Monocyte (primary cell): Measurements from ENCODE around the genes LTN1, KRTAP19-2, KRTAP22-2, KRTAP20-3, KRTAP21-3 and SOD1.

DNA sequence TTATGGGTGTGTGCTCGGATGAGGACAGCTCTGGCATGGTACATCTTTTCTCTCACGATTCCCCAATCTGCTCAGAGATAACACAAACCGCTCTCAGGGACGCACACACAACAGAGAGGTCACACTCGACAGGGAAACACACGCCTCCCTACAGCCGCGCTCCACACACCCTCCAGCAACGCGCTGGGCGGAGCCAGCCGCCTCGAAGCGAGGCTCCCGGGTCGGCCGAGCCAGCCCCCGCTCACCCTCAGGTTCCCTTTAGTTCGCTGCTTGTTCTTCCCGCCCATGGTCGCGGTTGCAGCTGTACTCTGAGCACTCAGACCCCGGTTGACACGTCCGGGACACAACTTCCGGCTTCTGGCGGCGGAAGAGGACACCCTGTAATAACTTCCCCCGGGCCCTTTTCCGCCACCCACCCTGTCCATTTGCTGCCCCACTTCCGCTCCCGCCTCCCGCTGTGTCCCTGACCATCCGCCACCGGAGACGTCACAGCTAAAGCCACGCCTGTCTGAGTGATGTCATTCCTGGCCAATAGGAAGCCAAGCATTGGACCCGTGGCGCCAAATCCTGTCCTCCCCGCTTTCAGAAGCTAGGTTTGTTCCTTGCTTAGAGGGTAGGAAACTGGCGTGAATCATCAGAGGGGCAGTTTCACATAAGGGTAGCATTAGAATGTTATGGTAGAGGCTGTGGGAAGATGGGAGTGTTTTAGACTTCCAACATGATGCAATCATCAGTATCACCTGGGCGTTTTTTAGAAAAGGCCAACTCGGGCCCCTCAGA is at the start of gene LTN1:
LTN1 (minus strand) TSS at position 359 of the 780 bp plus-strand sequence.
- PRO-cap, 2 experiments, result peak in 2 of 2 experiments; most common plus-strand start position 261 of the sequence (in 2); most common minus-strand start position 329 of the sequence (in 2)

DNA sequence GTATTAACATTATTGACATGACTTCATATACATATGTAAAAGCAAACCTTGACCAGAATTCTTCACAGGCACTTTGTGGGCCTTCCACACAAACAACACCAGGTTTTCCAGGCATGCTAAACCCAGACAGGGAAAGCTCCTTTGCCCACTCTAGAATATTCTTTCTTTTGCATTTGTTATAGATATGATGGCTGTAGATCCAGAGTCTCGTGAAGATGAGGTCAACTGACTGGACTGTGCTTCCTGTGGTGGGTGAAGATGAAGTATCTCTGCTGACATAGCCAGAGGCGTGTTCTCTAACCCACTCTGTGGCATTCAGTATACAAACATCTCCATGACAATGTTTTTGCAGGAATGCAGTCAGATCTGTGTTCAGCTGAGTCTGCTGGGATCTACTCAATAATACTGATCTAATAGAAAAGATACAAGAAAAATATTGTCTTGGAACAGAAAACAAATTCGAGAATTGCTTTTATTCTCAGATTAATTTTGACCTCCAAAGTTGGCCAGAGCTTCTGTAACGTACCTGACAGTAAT is 11.4 kb downstream of the RWDD2B start:
- PRO-cap, 2 experiments, result no peak in any of the 2 experiments

GRCh38 chr21:29025272-29025992 is 964 bp downstream of the USP16 start:
- PRO-cap, 2 experiments, result no peak in any of the 2 experiments

- PRO-cap, 2 experiments, result no peak in any of the 2 experiments
These were observed 34.0 kb downstream of the BACH1 start for GRCh38 chr21:29332500-29333343.

DNA sequence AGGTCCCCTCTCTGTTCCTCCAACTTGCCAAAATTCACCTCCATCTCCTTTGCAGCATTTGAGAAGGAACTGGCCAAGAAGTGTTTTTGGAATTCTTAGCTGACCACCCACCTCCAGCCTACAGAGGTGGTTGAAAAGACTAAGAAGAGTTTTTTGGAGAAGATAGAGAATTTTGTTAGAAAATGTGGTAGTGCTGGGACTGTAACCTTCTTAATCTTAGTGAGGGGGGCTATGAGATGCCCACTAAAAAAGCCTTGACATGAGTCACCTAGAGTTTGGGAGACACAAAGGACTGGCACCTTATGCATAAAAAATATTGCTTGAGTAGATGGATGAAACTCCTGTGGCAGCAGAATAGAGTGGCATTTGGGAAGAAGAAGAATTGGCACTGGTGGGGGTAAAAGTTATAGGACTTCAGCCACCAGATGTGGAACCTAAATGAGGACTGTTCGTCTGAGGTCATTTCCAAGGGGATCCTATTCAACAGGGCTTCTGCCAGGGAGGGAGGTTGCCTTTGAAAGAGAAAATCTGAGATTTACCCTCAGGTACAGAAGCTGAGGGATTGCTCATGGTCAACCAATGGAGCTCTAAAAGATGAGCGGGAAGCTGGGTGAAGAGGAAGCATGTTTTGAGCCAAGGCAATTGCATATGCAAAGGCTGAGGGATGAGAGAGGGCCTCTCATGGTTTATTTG is 54.9 kb downstream of the BACH1 start:
- PRO-cap, 2 experiments, result no peak in any of the 2 experiments

DNA sequence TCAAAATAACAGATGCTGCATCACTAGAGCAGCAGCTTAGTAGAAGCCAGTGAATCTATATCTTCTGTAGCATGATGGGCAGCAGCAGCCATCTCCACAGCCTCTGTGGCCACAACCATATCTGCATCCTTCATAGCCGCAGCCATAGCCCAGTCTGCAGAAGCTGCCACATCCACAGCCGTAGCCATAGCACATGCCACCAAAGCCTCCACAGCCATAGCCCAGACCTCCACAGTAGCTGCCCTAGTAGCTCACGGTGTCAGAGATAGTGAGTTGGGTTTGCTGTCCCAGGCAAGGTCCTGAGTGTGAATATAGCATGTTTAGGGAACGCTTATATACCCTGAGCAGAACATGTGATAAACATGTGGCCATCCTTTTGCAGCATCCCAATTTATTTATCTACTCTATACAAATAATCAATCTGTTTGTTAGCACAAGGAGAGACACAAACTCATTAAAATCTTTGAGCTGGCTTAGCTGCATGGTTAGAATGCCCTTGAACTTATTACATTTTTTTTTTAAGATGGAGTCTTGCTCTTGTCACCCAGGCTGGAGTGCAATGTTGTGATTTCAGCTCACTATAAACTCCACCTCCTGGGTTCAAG is at the start of gene KRTAP19-2:
KRTAP19-2 (minus strand) TSS at position 283 of the 605 bp plus-strand sequence.
- PRO-cap, 2 experiments, result no peak in any of the 2 experiments

- PRO-cap, 2 experiments, result no peak in any of the 2 experiments
These were observed at the start of gene KRTAP22-2 for GRCh38 chr21:30590275-30590810. TSS of gene KRTAP22-2 (minus strand) at chr21:30590397.

GRCh38 chr21:30642516-30642947 is at the start of gene KRTAP20-3:
TSS of gene KRTAP20-3 (plus strand) at chr21:30642864.
- PRO-cap, 2 experiments, result no peak in any of the 2 experiments

DNA sequence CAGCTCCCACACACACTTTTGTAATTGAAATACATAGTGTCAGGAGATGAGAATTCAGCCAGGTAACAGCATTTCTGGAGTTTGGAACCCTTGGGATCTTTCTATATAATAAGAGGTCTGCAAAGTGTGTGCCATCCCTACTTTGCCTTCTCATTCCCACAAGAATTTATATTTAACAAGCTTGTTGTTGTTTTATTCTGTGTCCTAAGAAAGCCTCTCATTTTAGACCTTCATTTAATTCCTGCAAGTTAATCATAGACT is at the start of gene KRTAP21-3:
KRTAP21-3 (minus strand) TSS at position 53 of the 261 bp plus-strand sequence.
- PRO-cap, 2 experiments, result no peak in any of the 2 experiments

- PRO-cap, 2 experiments, result no peak in any of the 2 experiments
These were observed 116.3 kb upstream of the SOD1 start for GRCh38 chr21:31543208-31543605.

- PRO-cap, 2 experiments, result no peak in any of the 2 experiments
These were observed 75.6 kb upstream of the SOD1 start for GRCh38 chr21:31583775-31584432.

DNA sequence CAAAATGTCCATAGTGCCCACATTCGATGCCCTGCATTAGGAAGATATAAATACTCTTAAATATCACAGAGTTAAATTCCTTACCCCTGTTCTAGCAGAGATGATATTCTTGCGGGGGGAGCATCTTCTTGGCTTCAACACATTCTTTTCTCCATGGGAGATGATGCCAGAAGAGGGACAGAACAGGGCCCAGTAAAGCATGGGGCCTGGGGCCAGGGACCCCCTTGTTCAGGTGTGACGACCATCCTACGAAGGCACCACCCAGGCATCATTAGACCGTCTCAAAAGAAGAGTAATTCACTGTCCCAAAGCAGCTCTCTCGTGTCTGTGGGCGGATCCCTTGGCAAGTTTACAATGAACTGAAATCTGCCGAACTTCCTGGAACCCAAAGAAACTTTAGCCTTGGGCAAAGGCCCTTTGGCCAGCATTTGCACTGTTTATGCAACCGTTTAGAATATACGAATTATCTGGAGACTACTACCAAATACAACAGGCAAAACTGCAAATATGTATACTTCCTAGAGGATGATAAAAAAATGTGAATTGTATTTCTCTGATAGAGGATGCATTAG is 1.6 kb upstream of the SOD1 start:
- PRO-cap, 2 experiments, result no peak in any of the 2 experiments

GRCh38 chr21:31659162-31659883 is at the start of gene SOD1:
TSS of gene SOD1 (plus strand) at chr21:31659693.
- PRO-cap, 2 experiments, result peak in 2 of 2 experiments; most common plus-strand start chr21:31659690 (in 2)

GRCh38 chr21:31659884-31660675 is 587 bp downstream of the SOD1 start:
- PRO-cap, 2 experiments, result peak in 1 of 2 experiments; most common plus-strand start chr21:31660040 (in 1); most common minus-strand start chr21:31659985 (in 1)

DNA sequence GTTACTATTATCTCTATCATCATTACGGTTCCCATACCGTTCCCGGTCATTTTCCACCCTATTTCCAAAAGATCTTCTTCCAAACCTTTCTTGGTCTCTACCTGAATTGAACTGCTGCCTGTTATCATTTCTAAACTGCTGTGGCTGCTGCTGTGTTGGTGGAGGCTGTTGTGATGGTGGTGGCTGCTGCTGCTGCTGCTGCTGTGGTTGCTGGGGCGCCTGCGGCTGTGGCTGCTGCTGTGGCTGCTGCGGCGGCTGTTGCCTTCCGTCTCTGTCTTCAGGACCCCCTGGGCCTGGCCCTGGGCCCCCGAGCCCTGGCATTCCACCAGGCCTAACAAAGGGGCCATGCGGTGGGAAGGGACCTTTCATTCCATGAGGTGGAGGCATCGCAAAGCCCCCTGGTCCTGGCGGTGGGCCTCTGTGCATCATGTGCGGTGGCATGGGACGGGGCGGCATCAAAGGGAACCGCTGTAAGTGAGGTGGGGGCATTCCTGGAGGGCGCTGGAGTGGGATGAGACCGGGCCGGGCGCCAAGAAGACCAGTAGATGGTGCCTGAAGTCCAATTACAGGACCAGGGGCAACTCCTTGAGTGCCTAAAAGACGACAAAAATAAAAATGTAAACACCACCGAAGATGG is 12.4 kb downstream of the SOD1 start:
- PRO-cap, 2 experiments, result no peak in any of the 2 experiments

DNA sequence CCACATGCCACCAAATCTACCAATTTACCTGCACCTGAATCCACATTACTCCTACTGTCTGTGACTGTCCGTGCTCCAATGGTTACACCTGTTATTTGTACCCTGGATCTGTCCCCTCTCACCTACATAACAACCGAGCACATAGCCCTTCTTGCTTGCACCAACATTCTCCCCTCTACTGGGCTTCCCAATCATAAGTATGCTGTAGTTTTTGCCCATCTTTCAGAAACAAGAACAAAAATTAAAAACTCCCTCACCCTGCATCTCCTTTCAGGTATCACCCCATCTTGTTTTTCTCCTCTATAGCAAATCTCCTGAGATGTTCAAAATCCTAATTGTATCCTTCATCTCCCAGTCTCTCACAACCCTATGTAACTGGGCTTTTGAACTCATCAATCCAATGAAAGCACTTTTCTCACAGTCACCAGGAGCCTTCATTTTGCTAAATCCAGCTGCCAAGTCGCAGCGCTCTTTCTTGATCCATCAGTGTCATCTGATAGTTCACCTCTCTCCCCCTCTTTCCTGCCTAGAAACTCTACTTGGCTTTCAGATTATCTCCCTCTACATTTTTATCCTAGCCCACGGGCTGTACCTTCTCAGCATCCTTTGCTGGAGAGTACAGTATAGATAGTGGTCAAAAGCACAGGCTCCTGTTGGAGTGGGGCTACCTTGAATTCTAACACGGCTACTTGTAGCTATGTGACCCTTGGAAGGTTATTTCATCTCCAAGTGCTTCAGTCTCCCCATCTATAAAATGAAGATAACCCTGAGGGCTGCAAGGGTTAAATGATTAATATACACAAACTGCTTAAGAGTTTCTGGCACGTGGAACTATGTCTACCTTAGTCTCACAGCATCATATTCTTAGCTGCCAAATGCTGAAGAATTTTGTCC is 17.9 kb downstream of the SOD1 start:
- PRO-cap, 2 experiments, result peak in 2 of 2 experiments; most common minus-strand start position 263 of the sequence (in 1)

GRCh38 chr21:31732159-31732800 is 362 bp upstream of the SCAF4 start:
- PRO-cap, 2 experiments, result peak in 2 of 2 experiments; most common plus-strand start chr21:31732271 (in 2)

- PRO-cap, 2 experiments, result no peak in any of the 2 experiments
These were observed 6.9 kb upstream of the HUNK start for GRCh38 chr21:31865886-31866430.

- PRO-cap, 2 experiments, result no peak in any of the 2 experiments
These were observed 24.6 kb downstream of the HUNK start for GRCh38 chr21:31897223-31897975.

- PRO-cap, 2 experiments, result no peak in any of the 2 experiments
These were observed 38.2 kb downstream of the MRAP start for GRCh38 chr21:32336615-32337433.